Vermiform appendix (tissue), 1 donor: ENCODE data around the gene CD24.

DNA sequence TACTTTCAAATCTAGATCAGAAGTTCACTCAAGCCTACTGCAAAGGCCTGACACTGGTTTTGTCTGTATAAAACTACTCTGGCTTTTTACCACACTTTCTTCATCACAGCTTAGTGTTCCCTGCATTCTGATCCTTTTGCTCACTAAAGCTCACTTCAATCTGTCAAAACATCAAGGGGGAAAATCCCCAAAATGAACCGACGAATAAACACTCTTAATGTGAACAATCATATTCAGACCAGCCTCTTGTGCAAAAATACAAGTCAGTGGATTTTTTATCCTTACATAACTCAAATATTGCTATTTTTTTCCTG lies 98.5 kb downstream of the PRDM1 start:
- PRO-cap, result no peak

DNA sequence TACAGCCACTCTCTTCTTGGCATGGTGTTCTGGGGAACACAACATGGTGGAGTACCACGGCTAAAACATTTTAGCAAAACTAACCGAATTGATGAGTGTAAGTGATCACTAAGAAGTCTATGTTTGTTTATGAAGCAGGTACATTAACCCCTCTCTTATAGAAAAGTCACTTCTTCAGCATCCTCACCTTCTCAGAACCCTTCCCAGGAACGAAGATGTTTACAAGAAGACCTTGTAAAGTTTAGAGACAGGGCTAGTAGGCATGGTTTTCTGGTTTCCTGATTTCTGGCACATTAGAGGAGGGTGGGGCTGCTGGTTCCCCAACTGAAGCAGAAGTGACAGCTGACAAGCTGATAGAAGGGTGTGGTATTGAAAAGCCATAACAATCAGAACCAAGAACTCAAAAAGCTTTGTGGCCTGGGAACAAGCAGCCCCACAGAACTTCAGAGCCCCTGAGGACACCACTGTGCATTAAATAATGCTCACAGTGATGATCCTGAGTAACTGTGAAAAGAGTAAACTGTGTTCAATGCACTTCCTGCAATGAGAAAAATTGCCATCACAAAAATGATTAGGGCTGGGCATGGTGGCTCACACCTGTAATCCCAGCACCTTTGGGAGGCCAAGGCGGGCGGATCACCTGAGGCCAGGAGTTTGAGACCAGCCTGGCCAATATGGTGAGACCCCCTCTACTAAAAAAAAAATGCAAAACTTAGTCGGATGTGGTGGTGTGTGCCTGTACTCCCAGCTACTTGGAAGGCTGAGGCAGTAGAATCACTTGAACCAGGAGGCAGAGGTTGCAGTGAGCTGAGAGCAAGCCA lies 91.1 kb downstream of the RTN4IP1 start:
- PRO-cap, result no peak

DNA sequence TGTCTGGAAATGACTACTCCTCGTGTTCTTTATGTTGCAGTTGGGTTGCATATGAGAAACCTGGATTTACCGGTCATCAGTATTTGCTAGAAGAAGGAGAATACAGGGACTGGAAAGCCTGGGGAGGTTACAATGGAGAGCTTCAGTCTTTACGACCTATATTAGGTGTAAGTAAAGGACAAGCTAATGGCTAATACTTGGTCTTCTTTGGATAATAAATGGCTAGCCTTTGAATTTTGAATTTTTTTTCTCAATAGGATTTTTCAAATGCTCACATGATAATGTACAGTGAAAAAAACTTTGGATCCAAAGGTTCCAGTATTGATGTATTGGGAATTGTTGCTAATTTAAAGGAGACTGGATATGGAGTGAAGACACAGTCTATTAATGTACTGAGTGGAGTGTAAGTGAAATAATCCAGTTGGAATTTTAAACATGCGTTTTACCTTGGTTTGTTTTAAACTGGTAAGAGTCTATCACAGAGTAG lies 84.7 kb downstream of the RTN4IP1 start:
- PRO-cap, result no peak

DNA sequence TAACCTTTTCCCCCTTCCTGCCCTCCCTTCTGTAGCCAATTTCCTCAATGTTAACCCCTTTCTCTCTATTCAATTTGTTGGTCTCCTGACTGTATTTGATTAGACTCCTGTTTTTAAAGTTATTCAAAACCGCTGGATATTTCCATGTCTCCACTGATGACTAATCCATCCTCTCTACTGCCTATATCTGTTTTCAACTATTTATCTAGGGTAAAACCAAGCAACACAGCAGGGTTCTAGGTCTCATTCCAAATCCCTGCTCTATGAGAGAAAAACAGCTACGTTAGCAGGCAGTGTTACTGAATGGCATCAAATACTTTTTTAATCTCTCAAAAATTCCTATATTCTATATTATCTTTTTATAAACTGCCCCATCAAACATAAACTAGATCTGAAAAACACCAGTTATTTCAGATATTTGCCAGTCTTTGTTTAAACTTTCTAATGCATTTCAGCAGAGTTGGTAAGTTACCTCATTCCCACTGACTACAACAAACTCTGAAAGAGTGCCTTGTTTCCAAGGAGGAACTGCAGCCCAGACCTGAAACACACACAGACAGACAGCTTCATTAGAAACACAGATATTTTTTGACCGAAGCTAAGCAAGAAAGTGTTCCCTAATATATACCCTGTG lies 8.2 kb downstream of the RTN4IP1 start:
- PRO-cap, result no peak

- PRO-cap, result no peak
Observed at GRCh38 chr6:106743959-106744815, 114.8 kb downstream of the QRSL1 start.

- PRO-cap, result no peak
Observed at GRCh38 chr6:106786851-106787607, 157.7 kb downstream of the QRSL1 start.

GRCh38 chr6:106798971-106800017 lies 169.9 kb downstream of the QRSL1 start:
- PRO-cap, result no peak

DNA sequence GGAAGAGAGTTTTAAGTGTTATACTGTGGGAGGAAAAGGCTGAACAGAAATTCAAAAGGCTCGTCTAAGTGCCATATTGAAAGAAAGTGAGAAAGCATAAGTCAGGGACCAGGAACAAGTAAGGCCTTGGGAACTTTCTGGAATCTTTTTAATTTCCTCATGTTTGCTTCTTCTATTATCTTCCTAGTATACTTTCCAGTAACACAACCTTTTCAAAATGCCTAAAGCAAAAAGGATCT lies 61.6 kb downstream of the CD24 start:
- PRO-cap, result no peak

GRCh38 chr6:106974344-106974999 lies at the start of gene CD24:
Gene CD24 (minus strand): TSS chr6:106974729.
- PRO-cap, result bidirectional peak, plus-strand start at chr6:106974890, minus-strand start at chr6:106974635

DNA sequence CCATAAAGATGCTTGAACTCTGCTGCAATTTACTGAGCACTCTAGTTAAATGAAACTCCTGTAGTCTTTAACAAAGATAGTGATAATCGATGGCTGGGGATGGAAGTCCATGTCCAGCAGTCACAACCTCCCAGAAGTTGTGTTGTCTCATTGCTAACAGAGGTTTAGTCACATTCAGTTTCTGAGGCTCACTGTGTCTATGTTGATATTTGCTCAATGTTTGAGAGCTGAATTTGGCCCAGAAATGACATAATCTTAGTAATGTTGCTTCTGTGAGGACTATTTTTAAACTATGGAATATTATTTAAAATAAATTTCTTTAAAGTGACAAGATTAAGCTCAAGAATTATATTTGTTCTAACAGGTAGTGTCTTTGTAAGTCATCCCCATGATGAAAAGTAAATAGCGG lies 50.7 kb downstream of the SOBP start:
- PRO-cap, result no peak

- PRO-cap, result no peak
Observed at GRCh38 chr6:107618796-107619155, 128.9 kb downstream of the SOBP start.

- PRO-cap, result no peak
Observed at GRCh38 chr6:107821488-107822172, 2.5 kb downstream of the SCML4 start.

- PRO-cap, result no peak
Observed at GRCh38 chr6:107867379-107867684, 43.2 kb upstream of the SCML4 start.

GRCh38 chr6:107869705-107870262 lies 45.7 kb upstream of the SCML4 start:
- PRO-cap, result no peak

GRCh38 chr6:107870263-107871139 lies 46.4 kb upstream of the SCML4 start:
- PRO-cap, result no peak

DNA sequence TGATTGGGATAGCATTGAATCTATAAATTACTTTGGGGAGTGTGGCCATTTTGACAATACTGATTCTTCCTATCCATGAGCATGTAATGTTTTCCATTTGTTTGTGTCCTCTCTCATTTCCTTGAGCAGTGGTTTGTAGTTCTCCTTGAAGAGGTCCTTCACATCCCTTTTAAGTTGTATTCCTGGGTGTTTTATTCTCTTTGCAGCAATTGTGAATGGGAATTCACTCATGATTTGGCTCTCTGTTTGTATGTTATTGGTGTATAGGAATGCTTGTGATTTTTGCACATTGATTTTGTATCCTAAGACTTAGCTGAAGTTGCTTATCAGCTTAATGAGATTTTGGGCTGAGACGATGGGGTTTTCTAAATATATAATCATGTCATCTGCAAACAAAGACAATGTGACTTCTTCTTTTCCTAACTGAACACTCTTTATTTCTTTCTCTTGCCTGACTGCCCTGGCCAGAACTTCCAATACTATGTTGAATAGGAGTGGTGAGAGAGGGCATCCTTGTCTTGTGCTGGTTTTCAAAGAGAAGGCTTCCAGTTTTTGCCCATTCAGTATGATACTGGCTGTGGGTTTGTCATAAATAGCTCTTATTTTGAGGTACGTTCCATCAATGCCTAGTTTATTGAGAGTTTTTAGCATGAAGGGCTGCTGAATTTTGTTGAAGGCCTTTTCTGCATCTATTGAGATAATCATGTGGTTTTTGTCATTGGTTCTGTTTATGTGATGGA lies 64.2 kb upstream of the SCML4 start:
- PRO-cap, result no peak

GRCh38 chr6:107959246-107959582 lies 1.2 kb upstream of the SEC63 start:
- PRO-cap, result no peak

DNA sequence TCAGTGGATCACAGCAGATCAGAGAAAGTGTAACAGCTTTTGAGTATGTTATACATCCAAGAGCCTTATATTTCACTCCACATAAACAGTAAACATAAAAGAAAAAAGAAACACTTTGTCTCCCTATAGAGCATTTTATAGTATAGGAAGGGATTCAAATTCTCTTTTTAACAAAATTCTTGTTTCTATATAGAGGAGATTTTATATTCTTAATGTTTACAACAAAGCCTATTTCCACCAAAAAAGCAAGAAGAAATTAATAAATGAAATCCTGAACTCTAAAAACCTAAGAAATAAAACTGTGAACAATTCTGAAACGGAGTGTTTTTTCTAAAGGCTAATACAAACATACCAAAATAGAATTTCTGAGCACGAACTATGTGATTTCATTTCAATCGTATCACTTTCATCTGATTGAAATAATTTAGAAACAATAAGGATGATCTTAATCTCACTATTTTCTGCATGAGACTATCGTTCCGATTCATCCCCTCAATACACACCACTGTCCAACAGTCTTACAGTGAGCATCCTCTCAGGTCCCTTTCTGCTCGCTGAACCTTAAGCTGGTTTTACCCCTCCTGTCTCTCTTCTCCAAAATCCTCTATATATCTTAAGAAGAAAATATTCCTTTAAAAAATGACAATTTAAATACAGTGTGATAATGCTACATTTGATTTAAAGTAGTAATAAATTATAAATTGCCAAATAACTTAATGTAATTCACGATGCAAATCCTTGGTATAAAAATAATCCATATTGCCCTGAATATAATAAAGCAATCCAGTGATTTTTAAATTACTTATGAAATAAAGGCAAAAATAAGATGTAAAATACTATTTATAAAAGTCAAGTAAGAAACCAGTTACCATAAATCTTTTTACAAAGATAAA lies 31.0 kb downstream of the OSTM1 start:
- PRO-cap, result no peak

- PRO-cap, result no peak
Observed at GRCh38 chr6:108557078-108557741, 3.5 kb upstream of the FOXO3 start.

DNA sequence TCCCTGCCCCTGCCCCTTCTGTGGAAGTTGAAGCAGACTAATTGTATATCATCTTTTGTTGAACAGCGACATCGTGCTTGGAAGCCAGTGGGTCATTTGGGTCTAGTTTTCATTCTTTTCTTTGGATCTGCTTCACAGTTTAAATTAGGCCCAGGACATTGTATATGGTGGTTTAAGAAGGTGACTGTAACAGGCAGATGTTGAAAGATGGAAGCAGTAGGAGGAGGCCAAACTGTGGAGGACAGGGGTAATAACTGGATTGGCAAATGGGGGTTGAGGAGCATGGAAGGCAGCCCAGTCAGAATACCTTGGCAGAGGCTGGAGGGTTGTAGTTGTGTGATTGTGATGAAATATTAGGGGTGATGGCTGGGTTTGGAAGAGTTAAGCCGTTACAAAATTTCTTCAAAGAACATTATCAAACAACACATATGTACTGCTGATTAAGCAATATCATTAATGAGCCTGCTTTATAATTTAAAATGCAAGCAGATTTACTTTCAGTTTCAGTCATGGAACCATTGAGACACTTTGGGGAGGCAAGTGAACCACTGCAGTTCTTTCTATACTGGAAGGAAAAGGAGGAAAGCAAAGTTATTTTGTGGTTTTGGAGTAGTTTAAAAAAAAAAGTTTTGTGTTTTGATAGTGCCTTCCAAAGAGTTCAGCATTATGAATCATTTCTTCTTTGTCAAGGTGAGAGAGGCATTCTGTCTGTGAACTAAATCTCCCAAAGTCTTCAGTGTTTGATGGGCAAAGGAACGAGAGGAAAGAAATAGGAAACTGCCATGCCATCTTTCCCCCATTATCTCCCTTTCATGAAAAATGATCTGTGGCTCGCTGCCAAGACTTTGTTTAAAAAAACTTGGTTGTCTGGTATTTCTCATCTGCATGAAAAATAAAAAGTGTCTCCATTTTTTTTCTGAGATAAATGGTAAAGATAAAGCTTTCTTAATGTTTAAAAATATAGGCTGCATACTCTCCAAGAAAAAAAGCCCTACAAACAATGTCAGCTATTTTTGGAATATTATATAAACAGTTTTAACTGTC lies 20.7 kb downstream of the FOXO3 start:
- PRO-cap, result no peak